Jejunum (tissue), 1 donor: ENCODE measurements around a stretch of chr3.

GRCh38 chr3:127799355-127799710 lies 23.0 kb downstream of the MGLL start:
- PRO-cap: no peak

DNA sequence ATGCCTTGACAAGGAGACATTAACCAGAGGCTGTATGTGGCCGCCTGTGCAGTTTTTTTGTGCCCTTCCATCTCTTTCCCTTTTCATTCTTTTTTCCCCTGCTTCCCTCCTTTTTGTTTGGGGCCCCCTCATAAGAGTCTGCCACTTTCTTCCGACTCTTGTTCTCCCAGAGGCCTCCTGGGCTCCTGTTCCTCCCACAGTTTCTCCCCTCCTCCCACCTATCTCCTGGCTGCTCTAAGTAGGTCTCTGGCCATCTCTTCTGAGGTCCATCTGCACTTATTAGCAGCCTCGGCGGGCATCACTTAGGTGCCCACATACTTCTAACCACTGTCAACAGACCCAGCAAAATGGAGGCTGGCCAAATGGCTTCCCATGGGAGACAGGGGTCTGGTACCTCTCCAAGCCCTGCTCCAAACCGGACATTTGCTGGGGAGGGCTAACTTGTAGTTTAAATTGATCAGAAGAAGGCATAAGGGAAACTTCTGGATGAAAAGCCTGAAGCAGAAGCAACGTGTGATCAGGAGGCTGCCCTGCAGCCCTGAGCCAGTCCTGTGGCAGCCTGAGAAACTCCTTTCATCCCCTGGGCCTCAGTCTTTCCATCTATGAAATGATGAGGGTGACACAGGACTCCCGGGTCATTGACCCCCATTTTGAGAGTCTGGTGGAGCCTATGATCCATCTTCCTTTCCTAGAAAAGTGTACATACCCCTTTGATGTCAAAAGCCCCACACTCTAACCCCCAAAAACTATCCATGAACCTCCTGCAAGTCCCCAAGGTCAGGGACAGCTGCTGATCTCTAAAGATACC lies 9.0 kb downstream of the MGLL start:
- PRO-cap: no peak

DNA sequence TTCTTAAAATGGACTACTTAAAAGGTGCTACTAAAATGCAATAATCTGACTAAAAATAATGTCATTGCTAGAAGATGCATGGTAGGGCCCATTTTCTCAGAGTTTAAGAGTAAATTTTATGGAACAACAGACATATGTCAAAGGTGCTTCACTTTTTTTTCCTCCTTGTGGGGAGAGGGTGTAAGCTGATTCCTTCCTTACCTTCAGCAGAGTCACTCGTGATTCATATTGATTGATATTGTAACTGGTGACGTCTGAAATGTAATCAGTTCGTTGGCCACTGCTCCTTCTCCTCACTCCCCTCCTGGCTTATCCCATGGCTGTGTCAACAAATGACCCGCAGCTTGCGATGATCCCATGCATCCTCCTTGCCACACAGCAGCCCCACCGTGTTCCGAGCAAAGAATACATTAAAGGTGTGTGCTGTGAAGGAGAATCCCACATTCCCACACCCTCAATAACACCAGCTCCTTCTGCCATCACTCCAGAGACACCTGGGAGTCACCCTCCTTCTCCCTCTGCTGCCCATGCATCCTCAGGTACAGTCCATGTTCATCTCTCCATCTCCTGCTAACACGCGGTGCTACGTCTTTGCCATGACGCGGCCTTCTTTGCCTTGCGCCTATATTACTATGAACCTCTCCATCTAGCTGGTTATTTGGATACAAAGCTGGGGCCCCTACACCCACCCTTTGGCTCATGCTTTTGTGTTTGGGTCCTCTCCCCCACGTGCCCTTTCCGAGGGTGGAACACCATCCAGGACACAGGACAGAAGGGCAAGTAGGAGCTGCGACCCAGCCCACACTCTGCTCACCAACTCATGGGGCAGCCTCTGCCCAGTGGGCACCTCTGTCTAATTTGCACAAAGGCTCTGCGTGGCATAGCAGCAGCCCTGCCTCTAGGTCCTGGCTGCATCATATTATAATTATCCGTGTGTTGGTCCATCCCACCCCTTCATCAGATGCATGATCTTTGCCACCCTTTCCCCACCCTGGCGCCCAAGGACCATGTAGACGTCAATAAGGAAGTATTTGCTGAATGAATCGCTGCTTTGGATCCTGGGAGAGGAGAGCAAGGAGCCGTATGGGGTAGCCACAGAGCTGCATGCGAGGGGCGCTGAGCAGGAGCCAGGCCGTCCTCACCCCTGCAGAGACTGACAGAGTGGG lies 7.0 kb downstream of the MGLL start:
- PRO-cap: no peak

GRCh38 chr3:127916106-127916572 lies 1.1 kb downstream of the KBTBD12 start:
- PRO-cap: no peak

GRCh38 chr3:128050446-128051095 lies 1.7 kb upstream of the SEC61A1 start:
- PRO-cap: no peak

DNA sequence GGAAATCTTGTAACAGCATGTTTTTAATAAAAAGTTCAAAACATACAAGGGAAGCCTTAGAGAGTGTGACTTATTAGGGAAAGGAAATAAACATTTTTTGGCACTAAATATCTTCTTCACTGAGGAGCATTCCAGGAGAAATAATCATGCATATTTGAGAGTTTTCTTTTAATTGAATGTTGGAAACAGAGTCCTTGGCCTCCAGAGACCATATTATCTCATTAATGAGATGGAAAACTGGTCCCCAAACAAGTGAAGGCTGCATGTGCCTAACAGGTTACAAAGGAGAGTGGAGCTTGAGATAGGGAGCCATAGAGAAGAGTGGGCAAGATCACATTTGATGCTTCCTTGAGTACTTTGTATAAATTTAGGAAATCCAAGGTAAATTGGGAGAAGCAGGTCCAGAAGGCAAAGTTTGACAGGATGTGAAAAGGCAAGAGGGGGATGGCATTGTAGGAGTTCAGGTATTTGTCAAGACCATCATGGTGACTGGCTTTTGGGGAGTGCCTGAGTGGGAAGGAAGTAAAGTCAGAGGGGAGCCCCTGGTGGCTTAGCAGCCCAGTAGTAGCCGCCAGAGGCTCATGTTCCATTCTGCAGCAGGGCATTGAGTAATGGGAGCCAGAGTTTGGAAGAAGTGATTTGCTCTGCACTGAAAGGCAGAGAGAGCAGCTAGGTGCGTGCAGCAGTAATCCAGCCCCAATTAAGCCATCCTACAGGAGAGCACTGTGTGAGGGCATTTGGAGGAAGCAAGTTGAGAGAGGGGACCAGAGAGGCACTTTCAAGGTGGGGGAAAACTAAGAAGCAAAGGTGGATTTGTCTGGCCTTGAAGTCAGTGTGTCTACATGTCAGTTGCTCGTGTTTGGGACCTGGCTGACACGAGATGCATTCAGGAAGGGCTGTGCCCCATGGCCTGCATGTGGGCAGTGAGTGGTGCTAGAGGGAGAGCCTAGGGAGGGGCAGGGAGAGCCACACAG lies 9.4 kb downstream of the SEC61A1 start:
- PRO-cap: no peak

GRCh38 chr3:128063707-128064448 lies 11.6 kb downstream of the SEC61A1 start:
- PRO-cap: no peak

GRCh38 chr3:128254968-128255474 lies 101.7 kb downstream of the EEFSEC start:
- PRO-cap: no peak

DNA sequence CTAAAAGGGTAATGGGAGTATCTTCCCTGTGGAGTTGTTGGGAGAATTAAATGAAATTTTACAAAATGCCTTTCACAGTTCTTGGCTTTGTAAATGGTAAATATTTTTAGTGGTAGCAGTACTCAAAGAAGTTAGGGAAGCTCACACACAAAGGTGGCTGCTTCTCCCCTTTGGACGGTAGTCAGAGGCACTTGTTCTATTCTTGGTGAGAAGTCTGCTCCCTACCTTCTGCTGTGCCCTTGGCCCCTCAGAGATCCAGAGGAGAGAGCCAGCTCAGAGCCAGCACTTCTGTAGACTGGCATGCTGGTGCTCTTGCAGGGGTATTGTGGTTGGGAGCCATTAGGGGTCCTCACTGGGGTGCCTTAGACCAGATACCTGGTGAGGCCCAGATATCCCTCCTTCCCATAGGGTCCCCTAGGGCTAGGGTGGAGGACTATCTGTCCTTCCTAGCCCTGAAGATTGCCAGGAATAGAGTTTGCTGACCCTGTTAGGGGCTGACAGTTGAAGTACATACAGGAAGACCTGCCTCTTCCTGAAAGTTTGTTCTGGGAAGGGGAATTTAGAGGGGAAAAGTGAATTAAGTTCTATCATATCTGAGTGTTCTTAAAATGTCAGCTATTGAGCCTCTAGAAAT lies 140.7 kb downstream of the EEFSEC start:
- PRO-cap: no peak

- PRO-cap: no peak
Measured at GRCh38 chr3:128357975-128358379, 108.7 kb downstream of the DNAJB8 start.

GRCh38 chr3:128479729-128480006 lies 13.0 kb upstream of the DNAJB8 start:
- PRO-cap: no peak

DNA sequence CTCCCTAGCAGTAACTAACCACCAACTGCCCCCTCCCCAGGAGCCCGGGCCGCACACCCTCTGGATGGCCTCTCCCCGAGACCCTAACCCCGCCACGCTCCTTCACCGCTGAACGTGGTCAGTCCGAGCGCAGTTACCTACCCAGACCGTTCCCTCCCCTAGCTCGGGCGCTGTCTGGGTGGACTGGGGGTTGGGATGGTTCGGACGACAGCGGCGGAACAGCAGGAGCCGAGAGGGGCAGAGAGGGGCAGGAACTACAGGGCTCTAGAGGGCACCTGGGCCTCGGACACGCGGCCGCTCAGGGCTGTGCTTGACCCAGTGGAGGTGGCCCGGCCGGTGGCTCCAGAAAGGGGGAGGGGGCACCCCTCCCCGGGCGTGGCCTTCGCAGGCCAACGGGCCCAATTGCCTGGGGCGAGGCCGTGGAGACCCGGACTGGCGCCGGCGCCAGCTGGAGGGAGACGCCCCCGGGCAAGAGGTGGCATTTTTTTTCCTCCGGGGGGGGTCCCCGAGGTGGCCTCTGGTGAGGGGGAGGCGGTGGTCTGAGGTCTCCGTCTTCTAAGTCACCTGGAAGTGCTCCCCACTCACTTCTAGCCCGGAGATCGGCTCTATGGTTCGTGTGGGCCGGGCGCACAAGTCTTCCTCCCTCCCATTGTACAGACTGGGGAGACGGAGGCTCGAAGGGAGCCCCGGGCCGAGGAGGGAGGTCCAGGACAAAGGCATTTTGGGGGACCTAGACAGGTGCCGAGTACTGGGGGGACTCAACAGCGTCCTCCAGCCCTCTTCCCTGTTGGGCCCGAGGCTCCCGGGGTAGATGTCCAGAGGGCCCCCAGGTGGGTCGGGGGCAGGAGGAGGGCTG lies 4.6 kb downstream of the GATA2 start:
- PRO-cap: no peak

DNA sequence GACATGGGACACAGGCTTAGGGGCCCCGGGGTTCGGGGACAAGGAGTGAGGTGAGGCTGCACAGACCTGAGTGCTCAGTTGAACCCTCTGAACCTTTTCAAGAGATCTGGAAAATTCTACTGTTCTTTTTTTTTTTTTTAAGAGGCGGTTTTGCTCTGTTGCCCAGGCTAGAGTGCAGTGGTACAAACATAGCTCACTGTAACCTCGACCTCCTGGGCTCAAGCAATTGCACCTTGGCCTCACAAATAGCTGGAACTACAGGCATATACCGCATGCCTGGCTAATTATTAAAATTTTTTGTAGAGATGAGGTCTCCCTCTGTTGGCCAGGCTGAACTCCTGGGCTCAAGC lies 45.4 kb downstream of the RPN1 start:
- PRO-cap: no peak

GRCh38 chr3:128617133-128617502 lies 33.5 kb downstream of the RPN1 start:
- PRO-cap: no peak

- PRO-cap: unidirectional peak, plus-strand start at chr3:128698315; unidirectional peak, minus-strand start at chr3:128698590; unidirectional peak, minus-strand start at chr3:128698853; unidirectional peak, minus-strand start at chr3:128698941
Measured at GRCh38 chr3:128698018-128699091, 27.6 kb upstream of the RAB7A start.

- PRO-cap: no peak
Measured at GRCh38 chr3:128780235-128780749, 54.3 kb downstream of the RAB7A start.

DNA sequence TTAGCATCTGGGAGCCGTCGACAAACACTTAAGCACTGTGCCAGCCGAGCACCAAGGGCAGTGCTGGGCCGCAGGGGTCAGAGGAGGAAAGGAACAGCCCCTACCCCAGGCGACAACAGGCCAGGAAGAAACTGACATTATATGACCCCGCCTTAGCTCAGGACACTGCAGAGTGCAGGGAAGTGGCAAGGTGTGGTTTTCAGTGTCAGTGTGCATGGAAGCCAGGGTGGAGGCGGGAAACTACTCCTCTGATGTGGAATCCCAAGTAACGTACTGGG lies 1.8 kb downstream of the EFCC1 start:
- PRO-cap: no peak

DNA sequence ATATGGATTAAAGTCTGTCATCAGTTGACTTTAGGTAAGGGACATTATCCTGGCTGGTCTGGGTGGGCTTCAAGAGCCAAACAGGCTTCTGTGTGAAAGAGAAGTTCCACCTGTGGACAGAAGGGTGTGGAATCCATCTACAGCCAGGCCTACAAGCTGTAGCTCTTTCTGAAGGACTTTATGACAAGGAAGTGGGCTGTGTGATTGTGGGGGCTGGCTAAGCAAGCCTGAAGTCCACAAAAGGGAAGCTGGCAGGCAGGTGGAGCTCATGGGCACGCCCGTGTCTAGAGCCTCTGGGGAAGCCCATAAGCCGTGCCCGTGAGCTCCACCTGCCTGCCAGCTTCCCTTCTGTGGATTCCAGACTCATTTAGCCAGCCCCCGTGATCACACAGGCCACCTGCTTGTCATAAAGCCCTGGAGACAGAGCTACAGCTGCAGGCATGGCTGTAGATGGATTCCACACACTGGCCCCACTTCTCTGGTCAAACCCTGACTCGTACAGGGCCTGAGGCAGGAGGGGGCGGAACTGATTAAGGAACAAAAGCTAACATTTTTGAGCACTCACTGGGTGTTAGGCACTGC lies 15.2 kb downstream of the EFCC1 start:
- PRO-cap: no peak

DNA sequence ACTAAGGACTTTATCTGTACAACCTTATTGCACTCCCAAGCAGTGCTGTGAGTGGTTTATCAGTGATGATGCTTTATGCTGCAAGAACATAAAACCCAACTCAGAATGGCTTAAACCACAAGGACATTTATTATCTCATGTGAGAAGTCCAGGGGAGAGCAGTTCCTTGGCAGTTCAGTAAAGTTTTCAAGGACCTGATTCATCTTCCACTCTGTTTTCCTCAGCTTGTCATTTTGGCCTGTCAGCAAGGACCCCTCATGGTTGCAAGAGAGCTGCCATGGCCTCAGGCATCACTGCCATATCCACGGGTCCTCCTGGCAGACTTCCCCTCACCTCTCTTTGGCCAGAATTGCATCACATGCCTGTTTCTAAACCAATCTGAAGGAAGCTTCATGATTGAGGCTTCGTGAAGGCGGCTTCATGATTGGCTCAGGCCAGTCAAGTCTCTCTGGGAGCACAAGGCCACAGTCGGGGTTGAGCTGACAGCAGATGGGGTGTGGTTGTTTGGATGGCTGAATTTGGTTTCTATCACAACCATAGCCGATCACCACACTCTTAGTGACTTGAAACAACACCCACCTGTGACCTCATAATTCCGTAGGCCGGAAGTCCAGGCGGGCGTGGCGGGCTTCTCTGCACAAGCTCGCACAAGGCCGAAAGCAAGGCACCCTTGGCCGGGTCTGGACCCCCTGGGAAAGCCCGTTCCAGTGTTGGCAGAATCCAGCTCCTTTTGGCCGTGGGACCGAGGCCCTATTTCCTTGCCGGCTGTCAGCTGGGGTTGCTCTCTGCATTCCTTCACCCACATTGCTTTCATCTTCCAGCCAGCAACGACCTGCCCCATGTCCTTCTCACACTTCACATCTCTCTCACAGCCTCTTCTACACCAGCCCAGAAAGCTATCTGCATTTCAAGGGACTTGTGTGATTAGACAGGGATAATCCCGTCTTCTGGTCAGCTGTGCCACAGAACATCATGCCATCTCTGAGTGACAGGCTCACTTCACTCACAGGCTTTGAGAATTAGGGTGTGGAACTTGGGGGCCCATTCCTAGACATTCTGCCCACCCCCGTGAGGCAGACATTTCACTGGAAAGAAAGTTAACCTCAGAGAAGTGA lies 16.1 kb downstream of the EFCC1 start:
- PRO-cap: unidirectional peak, plus-strand start at position 607 of the sequence

- PRO-cap: no peak
Measured at GRCh38 chr3:129167001-129167970, 6.4 kb upstream of the ISY1 start.